ENCODE measurements around a stretch of chr2.

- RRBS: no CpG with 5 or more reads among the region's 2 CpGs
Measured at GRCh38 chr2:190809781-190810482, 70.7 kb upstream of the GLS start.

GRCh38 chr2:190882432-190883182 is 2.0 kb downstream of the GLS start:
- RRBS: no CpG with 5 or more reads among the region's 8 CpGs

GRCh38 chr2:190895195-190896151 is 14.9 kb downstream of the GLS start:
- RRBS: no CpG with 5 or more reads among the region's 7 CpGs

DNA sequence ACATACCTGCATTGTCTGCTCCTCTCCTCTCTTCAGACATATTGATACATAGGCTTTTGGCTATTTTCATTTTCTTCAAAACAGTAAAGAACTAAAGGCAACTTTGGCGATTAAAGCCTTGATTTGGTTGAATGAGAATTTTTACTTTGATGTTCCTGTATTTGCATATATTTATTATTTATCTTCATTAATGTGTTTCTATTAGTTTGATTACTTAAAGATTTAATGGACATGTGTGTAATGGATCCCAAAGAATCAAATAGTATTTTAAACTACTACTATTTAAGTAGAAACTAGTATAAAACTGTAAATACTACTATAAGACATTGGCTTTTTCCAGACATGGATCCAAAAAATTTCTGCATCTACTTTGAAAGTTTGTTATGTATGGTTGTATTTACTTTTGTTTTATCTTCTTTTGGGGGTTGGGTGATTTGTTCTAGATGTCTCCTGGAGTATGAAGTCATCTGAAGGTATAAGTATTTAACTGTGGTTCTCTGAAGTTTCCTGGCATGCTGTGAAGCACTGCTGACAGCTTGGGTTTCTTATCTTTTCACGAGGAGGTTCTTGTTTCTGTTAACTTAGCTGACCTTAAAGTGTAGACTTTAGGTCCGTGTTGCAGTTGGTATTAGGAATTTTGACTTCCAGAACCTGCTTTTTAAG is 15.7 kb downstream of the GLS start:
- RRBS: no CpG with 5 or more reads among the region's 3 CpGs

- RRBS: no CpG with 5 or more reads among the region's 11 CpGs
Measured at GRCh38 chr2:190896815-190897363, 16.3 kb downstream of the GLS start.

GRCh38 chr2:190897611-190898301 is 17.1 kb downstream of the GLS start:
- RRBS: no CpG with 5 or more reads among the region's 4 CpGs

- RRBS: no CpG with 5 or more reads among the region's 1 CpG
Measured at GRCh38 chr2:190901873-190902247, 21.2 kb downstream of the GLS start.

- RRBS: no CpG with 5 or more reads among the region's 7 CpGs
Measured at GRCh38 chr2:190999159-190999496, 14.8 kb downstream of the STAT1 start.

DNA sequence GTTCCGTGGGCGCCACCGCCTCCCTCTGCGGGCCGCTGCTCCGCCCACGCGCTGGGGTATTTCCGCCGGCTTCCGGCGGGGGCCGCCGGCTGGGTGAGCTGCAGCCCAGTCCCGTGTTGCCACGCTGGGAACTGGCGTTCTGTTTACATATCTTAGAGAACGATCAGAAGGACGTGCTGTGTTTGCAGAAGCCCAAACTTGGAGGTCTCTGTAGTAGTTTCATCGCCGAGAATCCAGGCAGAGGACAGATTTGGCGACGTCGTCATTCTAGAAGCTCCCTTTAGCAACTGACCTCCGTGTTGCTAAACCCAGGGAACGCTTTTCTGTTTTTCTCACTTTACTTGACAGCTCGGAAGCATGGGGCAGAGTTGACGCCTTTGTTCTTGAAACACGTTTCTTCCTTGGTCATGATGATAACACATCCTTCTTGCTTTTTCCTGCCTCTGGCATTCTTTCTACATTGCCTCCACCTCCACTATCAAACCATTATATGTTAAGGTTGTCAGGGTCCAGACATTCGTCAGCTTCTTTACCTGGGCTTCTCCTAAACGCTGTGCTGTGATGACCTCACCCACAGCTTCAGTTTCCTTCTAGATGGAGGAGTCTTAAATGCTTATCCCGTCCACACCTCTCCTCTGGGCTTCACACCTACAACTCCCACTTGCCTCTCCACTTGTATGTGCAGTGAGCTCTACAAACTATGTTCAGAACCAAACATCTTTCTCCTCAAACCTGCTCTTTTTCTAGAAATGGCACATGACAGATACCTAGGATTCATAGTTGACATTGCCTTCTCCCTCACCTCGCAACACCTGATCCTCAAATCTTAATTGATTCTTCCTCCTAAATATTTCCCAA is 524 bp upstream of the STAT1 start:
- RRBS: 2% methylated on average over 6 of the region's 33 CpGs

DNA sequence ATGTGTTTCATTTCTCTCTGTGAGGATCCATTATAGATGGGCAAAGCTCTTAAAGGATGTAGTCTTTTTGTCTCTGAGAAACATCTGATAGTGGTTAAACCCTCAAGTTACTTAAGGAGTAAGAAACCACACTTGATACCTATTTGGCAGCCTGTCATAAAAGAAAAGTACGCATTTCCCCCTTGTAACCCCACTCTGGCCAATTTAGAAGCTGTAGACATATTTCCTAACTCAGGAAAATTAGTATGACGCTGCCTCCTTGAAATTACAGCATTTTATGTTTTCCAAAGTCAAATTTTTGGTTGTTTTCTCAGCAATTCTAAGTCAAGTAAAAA is 2.0 kb downstream of the STAT4 start:
- RRBS: no CpG with 5 or more reads among the region's 2 CpGs

- RRBS: no CpG with 5 or more reads among the region's 6 CpGs
Measured at GRCh38 chr2:191172802-191173379, 22.1 kb upstream of the STAT4 start.

DNA sequence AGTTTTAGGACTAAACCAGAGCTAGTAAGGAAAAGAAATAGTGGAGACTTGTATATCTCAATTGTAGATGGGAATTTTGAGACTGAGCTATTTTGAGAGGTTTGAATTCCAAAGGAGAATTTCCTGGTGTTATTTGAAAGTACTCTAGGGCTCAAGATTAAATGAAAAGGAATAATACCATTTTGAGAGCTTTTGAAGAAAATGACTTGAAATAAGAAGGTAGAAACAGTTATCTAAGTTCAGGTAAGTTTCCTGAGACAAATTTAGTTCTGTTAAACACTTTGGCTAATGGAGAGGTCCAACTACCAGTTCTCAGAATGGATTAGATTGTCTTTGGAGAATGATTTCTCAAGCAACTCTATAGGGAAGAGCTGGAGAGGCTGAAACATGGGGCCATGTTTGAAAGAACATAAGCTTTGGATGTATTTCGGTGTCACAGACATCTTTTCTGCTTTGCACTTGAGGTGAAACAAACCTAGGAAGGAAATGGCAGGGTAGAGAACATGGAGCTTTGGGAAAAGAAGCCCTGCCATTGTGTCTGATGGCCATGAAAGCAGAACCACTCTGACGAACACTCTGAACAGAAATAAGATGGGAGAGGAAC is 80.1 kb downstream of the MYO1B start:
- RRBS: no CpG with 5 or more reads among the region's 2 CpGs

DNA sequence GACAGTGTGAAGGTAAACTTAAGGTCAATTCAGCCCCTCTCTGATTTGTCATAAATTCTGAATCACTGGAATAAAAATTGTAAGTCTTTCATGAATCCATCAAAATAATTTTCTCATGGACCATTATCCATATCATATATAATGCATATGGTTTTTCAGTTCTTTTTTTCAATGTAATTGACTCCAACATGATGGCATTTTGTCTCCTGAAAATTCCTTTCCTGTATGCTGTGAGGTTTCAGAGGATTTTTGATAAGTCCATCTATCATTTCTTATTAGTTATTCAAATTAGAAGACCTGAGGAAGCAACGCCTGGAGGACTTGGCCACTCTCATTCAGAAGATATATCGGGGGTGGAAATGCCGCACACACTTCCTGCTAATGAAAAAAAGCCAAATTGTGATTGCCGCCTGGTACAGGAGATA is 147.6 kb downstream of the MYO1B start:
- RRBS: no CpG with 5 or more reads among the region's 4 CpGs

GRCh38 chr2:191415265-191416408 is 170.4 kb downstream of the MYO1B start:
- RRBS: no CpG with 5 or more reads among the region's 8 CpGs

DNA sequence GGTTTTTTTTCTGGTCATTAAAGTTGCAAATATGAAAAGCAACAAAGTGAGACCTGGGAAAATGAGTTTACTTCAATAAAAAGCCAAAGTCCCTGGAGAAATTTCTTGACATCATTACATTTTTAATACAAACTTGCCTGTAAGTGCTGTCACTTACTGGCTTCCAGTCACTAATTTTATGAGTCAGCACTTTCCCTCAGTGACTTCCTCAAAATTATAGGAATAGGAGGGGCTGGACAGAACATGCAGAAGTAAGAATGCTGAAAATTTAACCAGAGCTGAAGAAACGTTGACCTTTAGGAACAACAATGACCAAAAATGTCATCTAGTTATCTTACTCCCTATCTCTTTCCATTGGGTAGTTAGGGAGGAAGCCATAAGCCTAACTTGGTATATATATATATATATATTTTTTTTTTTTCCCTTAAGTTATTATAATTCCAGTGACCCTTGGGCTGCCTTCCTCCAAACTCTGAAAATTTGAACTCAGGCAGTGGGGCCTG is 106.5 kb upstream of the NABP1 start:
- RRBS: no CpG with 5 or more reads among the region's 1 CpG

DNA sequence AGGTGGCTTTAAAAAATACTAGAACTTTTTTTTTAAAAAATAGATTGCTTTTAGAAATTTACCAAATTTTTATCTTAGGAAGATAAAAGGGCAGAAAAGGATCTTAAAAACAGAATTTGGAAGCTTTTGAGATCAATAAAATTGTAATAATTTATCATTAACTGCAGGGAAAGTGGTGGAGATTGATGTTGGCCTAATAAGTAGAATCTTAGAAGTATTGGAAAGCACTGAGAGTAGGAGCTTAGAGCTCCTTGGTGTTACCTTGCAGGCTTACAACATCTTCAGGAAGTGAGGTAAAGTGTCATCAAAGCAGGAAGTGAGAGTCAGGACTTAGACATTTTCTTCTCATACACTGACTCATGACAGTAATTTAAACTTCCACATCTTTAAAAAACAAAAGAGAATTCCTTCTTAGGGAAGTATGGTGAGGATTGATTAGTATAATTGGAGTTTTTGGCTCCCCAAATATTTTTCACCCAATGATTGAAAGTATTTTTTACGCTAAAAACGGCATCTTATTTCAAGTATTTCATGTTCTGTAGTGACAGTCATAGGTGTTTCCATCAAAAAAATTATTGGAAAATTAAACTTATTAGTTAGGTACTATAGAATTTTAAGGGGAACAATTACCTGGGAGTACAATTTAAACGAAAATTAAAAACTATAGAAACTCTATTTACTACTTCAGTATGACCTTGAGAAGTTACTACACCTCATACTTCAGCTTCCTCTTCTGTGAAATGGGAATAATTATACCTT is 2.3 kb downstream of the NABP1 start:
- RRBS: no CpG with 5 or more reads among the region's 3 CpGs

DNA sequence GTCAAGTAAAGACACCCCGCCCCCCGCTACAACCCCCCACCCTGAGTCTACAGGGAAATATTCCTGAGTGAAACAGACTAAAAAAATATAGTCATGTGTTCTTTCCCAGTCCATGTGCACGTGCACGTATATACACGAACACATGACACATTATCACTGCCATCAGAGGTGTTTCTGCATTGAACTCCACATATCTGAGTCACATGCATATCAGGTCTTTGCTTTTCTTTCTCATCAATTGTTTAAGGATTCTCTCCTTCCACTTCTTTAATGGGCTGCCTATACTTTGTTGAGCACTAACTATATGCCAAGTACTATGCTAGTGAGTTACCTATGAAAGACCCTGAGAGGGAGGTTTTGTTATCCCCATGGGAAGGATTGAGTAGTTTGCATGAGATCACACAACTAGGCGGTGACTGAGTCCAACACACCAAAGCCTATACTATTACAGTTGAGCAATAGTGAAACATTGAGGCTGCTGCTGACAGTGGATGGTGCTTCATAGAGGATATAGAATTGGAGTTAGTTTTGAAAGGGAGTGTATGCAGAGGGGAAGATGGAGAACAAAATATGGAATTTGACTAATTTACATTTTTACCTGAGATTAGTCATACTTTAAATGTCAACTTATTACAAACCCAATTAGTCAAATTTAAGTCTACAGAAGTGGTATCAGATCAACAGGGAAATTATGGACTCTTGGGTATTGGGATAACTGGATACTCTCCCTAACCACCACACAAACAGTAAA is 15.8 kb downstream of the NABP1 start:
- RRBS: no CpG with 5 or more reads among the region's 6 CpGs

DNA sequence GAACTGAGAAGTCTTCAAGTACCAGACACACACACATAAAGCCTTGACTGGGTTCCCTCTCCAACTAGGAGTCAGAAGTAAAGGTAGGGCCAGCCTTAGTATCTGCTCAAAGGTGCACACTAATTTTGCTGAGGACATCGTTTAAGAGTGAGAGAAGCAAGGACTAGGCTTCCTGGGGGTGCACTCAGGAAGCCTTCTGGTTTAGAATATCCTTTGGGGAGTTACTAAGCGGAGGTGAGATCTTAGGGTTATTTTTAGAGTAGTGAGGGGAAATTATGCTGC is 9.8 kb downstream of the CAVIN2 start:
- RRBS: no CpG with 5 or more reads among the region's 2 CpGs